Right ventricle myocardium (tissue), 1 donor: ENCODE measurements around the gene PLD1.

DNA sequence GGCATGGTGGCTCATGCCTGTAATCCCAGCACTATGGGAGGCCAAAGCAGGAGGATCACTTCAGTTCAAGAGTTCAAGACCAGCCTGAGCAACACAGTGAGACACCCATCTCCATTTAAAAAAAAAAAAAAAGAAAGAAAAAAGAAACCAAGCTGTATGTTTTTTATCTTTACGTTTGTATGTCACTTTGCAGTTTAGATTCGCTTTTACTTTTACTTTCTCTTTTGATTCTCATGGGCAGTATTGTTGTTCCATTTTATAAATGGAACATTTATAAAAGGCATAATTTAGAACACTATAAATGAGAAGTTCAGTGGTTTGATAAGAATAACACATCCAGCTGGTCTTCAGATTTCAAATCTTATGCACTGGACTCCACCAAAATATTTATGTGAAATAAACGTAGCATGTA, 31.2 kb upstream of the TNIK start:
- PRO-cap, 2 experiments: no peak in any of the 2 experiments

- PRO-cap, 2 experiments: no peak in any of the 2 experiments
These were observed 127.2 kb downstream of the PLD1 start for GRCh38 chr3:171683031-171683522.

DNA sequence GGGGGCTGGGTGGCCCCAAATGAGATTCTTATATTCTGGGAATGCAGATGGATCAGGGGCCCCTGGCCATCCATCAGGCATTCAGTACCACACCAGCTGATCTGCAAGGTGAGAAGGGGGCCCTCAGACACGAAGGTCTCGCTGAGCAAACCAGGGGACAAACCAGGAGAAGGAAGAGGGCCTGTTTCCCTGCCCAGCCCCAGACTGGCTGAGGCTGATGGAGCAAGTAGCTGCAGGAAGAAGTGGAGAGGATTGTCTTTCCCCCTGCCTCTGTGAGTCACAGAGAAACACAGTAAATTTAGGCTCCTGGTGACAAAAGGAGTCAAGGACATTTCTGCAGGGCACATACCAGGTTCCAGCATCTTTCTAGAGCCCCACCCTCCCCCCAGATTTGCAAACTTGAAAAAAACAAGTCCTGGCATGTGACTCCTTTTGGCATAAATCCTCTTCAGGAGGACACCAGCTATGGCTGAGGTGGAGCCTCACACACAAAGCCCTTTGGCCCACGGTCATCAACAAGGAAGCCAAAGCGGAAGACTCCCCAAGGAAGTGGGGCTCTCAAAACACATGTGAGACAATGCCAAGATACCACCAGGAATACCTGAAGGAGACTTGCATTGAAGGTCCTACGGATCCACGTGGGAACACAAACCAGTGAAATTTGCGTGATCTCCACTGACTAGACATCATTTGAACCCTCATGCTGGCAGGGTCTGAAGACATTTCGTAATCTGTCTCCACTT, 17.7 kb downstream of the PLD1 start:
- PRO-cap, 2 experiments: no peak in any of the 2 experiments

DNA sequence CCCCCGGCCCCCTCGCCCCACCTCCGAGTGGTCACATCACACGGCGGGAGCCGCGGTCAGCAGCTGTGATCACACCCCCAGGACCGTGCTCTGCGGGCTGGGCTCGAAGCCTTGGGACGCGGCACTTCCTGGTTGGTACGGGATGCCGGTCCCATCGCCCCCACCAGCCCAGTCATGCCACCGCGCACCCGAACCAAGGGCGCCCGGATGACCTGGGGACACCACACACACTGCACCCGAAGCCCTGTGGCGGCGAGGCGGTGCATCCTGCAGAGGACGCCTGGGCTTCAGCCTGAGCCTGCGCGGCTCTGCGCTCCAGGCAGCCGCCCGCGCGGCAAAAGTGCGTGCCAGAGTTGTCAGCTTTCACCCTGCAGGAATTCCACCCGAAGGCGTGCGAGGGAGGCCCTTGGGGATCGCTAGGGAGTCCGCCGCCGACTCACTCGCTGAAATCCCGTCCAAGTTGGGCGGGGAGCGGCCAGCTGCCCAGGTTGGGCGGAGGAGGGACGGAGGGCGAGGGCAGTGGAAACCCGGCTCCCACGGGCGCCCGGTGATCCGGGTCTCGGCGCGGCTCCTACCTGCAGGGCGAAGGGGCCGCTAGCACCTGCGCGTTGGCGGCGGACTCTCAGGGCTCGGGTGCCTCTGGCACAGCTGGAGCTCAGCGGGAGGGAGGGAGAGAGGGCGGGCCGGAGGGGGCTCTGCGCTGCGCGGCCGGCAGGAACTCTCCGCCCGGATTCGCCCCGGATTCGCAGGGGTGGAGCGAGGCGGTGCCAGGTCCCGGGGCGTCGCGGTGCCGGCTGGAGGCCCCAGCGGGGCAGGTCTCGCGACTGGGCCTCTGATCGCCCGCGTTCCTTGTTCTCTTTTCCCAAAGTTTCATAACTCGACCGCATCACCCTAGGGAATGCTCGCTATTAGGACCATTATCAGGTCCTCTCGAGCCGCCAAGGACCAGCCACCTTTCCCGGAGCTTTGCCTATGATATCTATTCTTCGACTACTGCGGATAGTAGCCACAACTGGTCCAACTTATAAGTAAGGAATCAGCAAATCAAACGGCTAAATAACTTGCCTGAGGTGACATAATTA, at the start of gene PLD1:
Gene PLD1 (minus strand): TSS at position 660 of the 1,082 bp plus-strand sequence.
- PRO-cap, 2 experiments: peak in 2 of 2 experiments; most common plus-strand start position 770 of the sequence (in 2); most common minus-strand start position 641 of the sequence (in 2)

GRCh38 chr3:171967245-171967878, 72.0 kb upstream of the FNDC3B start:
- PRO-cap, 2 experiments: no peak in any of the 2 experiments

DNA sequence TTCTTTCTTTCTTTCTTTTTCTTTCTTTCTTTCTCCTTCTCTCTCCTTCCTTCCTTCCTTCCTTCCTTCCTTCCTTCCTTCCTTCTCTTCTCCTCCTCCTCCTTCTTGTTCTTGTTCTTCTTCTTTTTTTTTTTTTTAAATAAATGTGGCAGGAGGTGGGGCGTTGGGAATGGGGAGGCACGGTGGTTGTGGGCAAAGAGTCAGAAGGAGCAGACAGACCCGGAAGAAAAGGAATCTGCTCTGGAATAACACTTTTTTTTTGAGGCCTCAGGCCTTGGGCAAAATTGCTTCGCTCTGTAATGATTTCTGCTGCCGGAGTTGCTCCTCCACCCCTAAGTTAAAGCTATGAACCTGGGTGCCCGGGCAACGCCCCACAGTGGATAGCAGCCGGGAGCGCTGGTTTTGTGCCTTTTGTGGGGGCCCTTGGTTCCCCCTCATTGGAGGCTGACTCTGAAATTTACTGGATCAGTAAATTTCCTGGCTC, 2.0 kb downstream of the FNDC3B start:
- PRO-cap, 2 experiments: no peak in any of the 2 experiments

DNA sequence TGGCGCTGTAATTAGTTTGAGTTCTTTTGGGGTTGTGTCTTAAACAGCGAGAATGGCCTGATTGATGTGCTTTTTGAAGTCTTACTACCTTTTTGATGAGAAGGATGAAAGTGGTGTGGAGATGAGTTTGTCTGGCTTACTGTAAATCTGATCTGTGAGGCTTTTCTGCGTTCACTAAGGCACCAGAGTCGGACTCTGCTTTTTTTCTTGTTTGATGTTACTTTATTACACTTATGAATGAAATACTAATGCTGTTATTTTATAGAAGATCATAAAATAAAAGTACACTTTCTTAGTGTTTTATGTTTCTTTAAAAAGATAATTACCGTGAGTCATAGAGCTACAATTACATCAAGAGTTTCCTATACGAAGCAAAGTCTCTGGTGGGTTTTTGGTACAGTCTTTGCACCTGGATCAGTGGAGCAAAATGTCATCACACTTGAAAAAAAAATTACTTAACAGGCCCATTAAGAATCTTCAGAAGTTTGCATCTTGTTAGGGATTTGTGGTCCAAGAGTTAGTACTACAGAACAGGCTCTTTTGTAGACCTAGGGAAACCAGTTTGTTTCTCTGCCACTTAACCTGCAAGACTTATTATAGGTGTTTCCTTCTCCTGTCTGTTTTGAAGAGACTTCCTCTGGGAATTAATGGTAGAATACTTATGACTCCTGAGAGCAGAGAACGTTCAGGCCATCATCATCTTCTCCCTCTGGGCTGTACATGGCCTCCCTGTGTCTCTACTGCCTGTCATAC, 28.0 kb downstream of the FNDC3B start:
- PRO-cap, 2 experiments: no peak in any of the 2 experiments

DNA sequence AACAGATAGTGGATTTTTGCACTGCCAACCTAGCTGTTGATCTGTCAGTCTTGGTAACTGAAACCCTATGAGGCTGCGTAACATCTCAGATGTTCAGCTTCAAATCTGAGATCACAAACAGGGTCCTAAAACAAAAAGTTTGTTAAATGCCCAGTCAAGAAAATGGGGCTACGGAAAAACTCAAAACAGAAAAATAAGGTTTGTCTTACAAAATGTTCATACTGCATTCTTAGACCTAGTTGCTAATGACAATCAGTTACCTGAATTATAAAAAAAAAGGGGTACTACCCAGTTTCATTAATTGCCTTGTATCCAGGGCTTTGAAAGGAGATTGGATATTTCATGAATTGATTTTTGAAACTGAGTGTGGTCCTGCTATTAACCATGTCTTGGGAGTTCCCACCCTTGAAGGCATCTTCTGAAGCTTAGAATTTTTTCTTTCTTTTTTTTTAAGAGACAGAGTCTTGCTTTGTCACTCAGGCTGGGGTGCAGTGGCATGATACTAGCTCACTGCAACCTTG, 40.5 kb downstream of the FNDC3B start:
- PRO-cap, 2 experiments: no peak in any of the 2 experiments

GRCh38 chr3:172102523-172102915, 63.1 kb downstream of the FNDC3B start:
- PRO-cap, 2 experiments: no peak in any of the 2 experiments

DNA sequence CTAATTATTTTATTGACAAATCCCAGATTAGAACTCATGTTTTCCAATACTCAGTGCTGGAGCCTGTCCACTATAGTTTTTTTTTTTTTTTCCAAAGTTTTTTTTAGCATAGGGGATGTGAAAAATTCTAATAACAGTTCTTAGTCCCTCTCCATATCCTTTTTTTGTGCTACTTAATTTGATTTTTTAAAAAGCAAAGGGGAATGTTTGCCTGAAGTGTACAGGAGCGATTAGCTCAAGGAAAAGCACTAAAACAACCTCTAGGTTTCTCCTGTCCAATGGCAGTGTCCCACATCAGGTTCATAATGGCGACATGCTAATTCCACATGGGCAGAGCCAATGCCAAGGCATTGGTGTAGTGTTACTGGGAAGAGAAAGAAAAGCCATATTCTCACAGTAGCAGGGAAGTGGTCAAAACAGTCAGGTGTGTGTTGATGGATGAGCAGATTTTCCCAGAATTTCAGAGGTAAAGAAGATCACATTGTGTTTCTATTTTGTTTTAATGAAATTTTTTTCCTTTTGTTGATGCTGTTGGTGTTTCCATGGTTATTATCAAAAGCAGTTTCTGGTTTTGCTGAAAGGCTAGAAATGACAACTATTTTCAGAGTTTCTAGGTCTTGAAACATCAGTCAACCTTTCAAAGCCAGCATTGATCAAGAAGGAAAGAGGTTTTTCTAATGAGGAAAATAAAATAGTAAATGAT, 65.1 kb downstream of the FNDC3B start:
- PRO-cap, 2 experiments: no peak in any of the 2 experiments

GRCh38 chr3:172256342-172256904, 191.8 kb downstream of the GHSR start:
- PRO-cap, 2 experiments: no peak in any of the 2 experiments

- PRO-cap, 2 experiments: no peak in any of the 2 experiments
These were observed 180.9 kb downstream of the GHSR start for GRCh38 chr3:172267433-172267686.

DNA sequence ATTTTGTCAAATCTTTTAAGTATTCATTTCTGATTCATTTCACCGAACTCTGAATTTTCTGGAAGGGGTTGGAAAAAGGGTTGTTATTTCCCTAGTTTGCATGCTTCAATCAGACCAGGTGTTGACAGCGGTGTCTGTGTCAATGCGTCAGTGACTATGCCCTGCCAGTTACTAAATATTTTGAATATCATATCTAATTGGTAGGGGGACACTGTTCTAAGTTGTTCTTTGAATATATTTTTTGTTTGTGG, 62.7 kb upstream of the TNFSF10 start:
- PRO-cap, 2 experiments: no peak in any of the 2 experiments

DNA sequence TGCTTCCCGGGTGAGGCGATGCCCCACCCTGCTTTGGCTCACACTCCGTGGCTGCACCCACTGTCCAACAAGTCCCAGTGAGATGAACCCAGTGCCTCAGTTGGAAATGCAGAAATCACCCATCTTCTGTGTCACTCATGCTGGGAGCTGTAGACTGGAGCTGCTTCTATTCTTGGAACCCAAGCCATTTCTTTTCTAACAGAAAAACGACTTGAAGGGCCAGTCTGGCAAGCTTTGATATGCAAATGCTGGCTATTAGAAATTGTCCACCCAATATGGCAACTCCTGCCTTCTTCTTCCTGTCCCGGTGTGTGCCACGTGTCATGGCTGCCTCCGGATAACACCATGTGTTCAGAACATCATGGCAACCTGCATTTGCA, 44.9 kb downstream of the NCEH1 start:
- PRO-cap, 2 experiments: no peak in any of the 2 experiments

DNA sequence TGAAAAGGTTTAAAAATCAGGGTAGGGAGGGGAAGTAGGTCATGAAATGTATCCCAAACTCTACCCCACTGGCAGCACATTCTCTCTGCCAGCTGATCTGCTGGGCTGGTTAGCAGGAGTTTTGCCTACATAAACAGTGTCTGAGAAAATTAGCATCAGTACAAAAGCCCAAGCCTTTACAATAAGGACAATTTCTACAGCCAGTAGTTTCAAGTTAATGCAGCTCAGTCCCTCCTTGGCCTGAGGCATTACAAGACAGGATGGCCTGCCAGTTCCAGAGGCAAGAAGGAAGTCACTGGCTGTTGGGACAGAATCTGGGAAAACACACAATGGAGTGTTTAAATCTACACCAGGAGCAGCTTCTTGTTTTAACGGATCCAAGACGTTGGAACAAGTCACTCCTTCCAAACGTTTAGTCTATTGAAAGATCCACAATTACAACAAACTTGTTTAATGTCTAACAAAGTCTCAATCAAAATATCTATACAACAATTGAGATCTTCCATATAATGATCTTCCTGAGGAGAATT, 32.7 kb downstream of the NCEH1 start:
- PRO-cap, 2 experiments: no peak in any of the 2 experiments

- PRO-cap, 2 experiments: no peak in any of the 2 experiments
These were observed 30.4 kb downstream of the NCEH1 start for GRCh38 chr3:172680393-172680924.

GRCh38 chr3:174440625-174441866, 418.1 kb upstream of the NAALADL2 start:
- PRO-cap, 2 experiments: peak in 2 of 2 experiments; most common plus-strand start chr3:174441006 (in 2); most common minus-strand start chr3:174440818 (in 2)

DNA sequence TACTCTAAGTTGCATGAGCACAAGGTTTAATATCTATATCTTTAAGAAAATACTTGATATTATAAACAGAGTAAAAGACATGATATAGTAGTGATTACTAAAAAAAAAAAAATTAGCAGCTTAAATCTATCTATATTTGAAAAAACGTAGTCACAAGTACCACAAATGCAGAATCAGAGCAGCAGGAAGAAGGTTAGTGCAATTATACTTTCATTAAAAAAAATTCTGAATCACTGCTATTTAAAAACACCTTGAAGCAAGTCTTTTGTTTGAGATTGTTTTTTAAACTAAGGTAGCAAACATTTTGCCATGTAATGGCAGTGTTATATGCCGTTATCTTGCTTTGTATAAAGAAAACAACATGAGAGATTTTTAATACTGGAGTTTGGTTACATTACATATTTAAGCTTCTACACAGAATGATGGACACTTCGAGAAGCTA, 173.3 kb downstream of the TBL1XR1 start:
- PRO-cap, 2 experiments: no peak in any of the 2 experiments

DNA sequence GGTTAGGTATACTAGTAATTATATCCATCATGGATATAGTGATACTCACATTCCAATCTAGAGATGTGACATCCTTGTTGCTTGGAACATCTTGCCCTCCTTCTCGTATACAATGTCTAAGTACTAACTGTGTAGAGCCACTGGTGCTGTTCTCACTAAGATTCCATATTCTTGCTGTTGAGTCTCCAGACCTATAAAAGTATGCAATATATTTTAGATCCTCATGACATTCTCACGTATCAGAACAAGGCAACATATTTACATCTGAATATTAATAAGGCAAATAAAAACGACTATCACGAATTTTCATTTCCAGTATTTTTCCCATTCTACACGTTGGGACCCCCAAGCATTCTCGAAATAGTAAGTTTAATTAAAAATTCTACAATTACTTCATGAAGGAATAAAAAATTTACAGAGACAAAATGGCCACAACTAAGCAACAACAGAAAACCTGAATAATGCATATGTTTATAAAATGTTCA, 147.3 kb downstream of the TBL1XR1 start:
- PRO-cap, 2 experiments: no peak in any of the 2 experiments

- PRO-cap, 2 experiments: no peak in any of the 2 experiments
These were observed 139.7 kb downstream of the TBL1XR1 start for GRCh38 chr3:177057226-177058357.